ENCODE data around the gene MEIS1.

DNA sequence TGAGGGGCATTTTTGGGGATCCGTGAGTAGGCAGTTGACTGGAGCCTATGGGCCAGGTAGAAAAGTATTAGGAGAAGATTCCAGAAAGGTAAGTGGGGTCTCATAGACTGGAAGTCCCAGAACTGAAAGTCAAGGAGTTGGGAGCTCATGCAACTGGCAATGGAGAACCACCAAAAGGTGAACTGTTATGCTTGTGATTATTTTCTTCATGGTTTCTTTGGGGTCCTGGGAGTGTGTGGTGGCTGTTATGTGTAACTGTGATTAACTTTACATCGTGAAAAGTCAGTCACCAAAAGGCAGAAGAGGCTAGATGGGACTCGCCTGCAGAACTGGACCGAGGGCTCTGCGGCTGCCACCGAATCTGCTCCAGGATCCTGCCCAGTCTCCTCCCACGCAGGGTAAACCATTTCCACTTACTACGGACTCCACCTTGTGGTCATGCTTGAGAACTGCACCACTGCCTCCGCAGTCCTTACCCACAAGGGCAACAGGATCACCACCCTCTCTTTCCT, 15.7 kb upstream of the CEP68 start:
- PRO-cap: unidirectional peak, minus-strand start at position 345 of the sequence

- PRO-cap: no peak
Measured at GRCh38 chr2:65070001-65070922, 14.0 kb downstream of the CEP68 start.

GRCh38 chr2:65090357-65090836, 34.2 kb downstream of the CEP68 start:
- PRO-cap: no peak

DNA sequence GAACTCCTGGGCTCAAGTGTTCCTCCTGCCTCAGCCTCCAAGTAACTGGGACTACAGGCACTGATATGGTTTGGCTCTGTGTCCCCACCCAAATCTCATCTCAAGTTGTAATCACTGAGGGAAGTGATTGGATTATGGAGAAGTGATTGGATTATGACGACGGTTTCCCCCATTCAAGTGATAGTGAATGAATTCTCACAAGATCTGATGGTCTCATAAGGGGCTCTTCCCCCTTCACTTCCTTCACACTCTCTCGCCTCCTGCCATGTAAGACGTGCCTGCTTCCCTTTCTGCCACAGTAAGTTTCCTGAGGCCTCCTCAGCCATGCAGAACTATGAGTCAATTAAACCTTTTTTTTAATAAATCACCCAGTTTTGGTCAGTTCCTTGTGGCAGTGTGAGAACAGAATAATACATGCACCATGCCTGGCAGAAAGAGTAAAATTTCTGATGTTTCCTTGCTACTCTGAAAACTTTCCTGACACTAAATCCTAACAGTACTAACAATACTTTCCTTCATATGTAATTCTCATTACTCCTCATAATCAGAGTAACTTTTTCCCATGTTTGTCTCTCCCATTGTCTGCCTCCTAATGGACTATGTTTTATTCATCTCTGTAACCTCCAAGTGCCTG, 36.6 kb downstream of the CEP68 start:
- PRO-cap: no peak

GRCh38 chr2:65165479-65166047, 35.7 kb upstream of the RAB1A start:
- PRO-cap: no peak

DNA sequence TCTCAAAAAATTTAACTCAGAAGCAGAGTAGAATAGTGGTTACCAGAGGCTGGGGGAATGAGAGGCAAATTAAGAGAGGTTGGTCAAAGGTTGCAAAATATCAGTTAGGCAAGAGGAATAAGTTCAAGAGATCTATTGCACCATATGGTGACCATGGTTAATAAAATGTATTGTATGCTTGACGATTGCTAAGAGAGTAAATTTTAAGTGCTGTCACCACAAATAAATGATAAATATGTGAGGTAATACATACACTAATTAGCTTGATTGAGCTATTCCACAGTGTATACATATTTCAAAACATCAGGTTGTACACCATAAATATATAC, 23.1 kb upstream of the ACTR2 start:
- PRO-cap: no peak

GRCh38 chr2:65204877-65205100, 22.8 kb upstream of the ACTR2 start:
- PRO-cap: no peak

DNA sequence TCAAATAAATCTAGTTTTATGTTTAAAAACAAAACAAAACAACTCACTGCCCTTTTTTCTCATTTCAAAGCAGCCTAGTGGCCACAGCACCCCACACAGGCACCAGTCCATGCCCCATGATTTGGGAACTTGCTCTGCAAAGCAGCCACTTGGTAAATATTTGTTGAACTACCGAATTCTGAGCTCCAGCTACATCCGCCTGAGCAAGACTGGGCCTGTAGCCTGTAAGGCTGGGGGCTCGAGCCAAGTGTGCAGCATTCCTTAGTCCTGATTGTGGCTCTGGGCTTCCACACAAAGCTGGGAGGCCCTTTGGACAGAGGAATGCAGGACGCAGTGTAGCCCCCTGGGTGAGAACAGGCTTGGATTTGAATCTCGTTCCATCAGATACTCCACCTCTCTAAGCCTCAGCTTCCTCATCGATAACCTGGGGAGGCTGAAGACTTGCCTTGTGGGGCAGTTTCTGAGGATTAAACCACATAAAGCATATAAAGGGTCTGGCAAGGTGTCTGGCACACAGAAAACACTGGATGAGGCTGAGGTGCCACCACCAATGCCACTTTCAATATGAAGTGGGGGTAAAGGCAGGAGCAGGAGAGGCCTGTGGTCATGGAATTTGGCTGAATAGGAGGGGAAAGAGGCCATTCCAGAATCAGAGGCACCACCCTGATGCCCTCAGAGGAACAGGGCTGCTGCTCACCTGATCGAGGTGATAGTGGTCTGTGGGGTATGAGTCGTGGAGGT, 88.6 kb downstream of the ACTR2 start:
- PRO-cap: no peak

GRCh38 chr2:65389845-65390504, 42.4 kb downstream of the SPRED2 start:
- PRO-cap: no peak

- PRO-cap: no peak
Measured at GRCh38 chr2:65420617-65421770, 11.4 kb downstream of the SPRED2 start.

GRCh38 chr2:65662537-65663113, 230.2 kb upstream of the SPRED2 start:
- PRO-cap: no peak

DNA sequence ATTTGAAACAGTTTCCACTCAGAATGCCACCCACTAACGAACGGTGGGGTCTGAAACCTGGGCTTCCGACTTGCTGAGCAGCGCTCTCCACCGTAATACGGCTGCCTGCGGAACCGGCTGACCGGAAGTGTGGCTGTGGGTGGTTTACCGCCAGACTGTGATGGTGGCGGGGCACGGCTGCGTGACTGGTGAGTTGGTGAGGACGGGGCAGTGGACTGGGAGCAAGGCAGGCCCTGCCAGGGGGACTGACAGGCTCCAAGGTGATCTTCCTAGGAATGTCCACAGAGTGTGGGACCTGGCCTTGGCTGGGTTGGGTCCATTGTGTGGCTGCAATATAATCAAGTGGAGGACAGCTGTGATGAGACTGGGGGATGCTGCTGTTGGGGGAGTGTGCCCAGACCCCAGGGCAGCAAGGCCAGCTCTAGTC, 357.6 kb upstream of the SPRED2 start:
- PRO-cap: no peak

DNA sequence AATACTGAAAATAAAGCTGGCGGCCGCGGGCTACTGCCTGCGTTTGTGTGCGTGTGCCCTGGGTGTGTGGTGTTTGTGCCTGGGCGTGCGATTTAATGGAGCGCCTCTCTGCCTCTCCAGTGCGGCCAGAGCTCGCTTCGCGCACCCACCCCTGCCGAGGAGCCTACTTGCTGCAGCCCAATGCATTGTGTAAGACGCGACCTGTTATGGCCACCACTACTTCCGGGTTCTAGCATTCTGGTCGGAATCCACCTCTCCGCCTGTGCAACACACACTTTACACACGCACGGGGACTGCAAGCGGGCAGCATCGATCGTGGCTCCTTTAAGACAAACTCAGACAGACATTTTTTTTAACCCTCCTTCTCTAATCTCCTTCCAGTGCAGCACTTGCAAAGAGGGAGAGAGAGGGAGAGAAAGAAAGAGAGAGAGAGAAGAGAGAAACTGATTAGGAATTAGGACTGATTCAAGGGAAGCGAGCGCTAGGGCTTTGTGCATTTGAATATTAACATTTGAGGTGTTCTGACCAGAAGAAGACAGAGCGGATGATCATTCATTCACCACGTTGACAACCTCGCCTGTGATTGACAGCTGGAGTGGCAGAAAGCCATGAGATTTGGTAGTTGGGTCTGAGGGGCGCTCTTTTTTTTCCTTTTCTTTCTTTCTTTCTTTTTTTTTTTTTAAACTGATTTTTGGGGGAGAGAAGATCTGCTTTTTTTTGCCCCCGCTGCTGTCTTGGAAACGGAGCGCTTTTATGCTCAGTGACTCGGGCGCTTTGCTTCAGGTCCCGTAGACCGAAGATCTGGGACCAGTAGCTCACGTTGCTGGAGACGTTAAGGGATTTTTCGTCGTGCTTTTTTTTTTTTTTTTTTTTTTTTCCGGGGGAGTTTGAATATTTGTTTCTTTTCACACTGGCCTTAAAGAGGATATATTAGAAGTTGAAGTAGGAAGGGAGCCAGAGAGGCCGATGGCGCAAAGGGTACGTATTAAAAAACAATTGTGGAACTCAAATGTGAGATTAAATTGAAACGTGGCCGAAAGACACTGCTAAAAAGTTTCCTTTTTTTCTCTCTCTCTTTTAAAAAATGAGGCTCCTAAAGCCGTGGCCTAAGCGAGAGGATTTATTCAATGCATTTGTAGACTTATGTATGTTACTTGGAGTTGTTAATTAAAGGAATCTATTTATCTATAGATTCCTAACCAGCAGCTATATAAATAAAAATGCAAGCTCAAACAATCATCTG, at the start of gene MEIS1:
MEIS1 (plus strand) TSS at position 235 of the 1,243 bp plus-strand sequence.
- PRO-cap: bidirectional peak, plus-strand start at position 235 of the sequence, minus-strand start at position 68 of the sequence

DNA sequence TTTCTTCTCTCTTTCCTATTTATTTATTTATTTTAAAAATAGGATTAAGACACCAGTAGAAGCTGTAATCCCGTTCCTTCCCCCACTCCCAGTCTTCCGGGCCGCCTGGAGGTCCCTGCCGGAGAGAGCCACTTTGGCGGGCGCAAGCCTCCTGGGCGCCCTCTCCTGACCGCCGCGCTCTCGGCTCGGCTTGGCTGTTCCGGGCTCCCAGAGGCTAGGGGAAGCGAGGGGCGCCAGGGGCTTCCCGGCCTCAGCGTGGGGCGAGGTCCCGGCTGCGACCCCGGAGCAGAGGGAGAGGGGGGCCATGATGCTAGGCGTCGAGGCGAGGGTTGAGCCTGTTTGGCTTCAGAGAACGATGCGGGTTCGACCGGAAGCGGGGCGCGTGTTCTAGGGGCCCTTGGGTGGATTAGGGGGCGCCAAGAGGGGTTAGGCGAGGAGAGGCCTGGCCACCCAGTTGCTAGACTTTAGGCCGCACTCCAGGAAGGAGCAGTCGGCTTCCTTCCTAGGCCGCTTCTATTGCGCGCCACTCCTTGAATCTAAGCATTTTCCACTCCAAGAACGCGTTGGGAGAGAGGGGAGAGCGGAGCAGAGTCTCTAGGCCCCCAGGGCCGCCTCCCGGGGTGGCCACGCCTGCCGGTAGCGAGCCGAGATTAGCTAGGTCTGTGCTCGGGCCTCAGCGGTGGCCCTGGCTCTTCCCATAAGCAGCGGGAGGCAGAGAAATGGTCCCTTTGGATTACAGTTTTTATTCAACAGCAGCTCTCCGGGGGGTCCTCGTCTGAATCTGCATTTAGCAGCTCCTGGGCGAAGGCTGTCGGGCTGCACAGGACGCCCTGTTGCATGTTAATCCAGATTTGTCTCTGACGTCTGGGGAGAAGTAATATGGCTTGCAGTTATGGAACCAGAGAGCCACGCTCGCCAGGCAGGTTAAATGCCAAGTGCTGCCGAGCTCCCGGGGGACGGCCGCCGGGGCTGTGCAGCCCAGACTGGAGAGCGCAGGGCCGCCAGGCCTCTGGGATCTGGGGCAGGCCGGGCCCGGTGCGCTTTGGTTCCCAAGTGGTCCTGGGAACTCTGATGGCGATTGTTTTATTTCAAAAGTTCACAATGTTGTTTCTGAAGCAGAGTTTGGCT, 11.3 kb downstream of the MEIS1 start:
- PRO-cap: bidirectional peak, plus-strand start at position 642 of the sequence, minus-strand start at position 515 of the sequence

GRCh38 chr2:66495508-66496550, 60.9 kb downstream of the MEIS1 start:
- PRO-cap: no peak

- PRO-cap: no peak
Measured at GRCh38 chr2:66578059-66579163, 143.5 kb downstream of the MEIS1 start.

DNA sequence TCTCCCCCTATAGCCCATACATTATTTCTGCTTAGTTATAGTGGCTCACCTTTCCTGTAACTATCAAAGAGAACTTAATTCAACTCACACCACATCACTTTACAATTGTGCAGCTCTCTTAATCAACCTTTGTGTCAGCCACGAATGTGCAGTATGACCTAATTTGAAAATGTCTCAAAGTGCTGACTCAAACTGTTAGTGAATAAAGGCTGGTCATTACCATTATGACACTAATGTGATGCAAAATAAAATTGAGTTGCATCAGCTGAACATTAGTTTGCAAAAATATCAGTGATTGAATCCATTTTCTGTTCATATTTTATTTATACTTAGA, 251.8 kb downstream of the MEIS1 start:
- PRO-cap: no peak

DNA sequence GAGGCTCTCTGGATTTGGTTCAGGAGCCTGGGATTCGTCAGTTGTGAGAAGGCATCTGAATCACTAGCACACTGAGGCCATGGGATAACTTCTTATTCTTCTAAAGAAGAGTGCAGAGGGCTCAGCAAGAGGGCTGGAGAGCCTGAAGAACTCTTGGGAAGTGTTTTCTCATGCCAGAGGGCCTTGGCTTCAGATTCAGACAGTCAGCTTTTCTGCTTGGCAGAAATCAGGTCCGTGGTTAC, 332.0 kb upstream of the ETAA1 start:
- PRO-cap: no peak

DNA sequence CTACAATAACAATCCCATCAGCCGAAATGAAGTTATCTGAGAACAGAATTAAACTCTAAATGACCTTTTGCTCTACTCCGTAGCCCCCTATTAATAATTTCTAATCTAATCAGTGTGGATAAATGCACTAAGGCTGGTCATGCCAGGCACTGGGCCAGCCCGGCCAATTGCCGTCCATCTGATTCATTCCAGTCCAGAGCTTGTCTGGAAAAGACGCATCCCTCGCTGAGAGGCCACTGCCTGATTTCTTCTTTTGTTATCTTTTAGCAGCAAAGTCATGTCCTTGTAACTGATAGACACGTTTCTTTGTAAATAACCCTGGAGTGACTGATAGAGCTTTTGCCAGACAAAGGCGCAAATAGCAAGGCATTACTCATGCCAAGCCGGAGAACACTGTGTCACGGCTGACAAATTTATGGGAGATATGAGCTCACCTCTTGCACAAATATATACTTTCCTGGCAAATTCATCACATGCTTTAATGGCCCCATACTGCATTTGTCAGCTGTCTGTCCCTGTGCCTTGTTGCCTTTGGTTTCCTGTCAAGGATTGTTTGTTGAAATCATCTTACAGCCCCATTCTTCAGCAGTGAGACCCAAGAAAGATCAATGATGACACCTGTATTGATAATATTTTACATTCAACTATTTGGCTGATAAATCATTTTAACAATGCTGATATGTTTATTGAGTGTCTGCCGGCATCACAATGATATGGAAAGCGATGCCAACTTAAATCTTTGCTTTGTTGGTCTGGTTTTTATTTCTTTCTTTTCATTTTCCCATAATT, 164.4 kb downstream of the ETAA1 start:
- PRO-cap: no peak

GRCh38 chr2:67871643-67872422, 191.0 kb downstream of the C1D start:
- PRO-cap: no peak

Data from aorta (tissue), 1 donor.